Astrocyte (in vitro differentiated cells and primary cell): ENCODE measurements around a stretch of chr19.

DNA sequence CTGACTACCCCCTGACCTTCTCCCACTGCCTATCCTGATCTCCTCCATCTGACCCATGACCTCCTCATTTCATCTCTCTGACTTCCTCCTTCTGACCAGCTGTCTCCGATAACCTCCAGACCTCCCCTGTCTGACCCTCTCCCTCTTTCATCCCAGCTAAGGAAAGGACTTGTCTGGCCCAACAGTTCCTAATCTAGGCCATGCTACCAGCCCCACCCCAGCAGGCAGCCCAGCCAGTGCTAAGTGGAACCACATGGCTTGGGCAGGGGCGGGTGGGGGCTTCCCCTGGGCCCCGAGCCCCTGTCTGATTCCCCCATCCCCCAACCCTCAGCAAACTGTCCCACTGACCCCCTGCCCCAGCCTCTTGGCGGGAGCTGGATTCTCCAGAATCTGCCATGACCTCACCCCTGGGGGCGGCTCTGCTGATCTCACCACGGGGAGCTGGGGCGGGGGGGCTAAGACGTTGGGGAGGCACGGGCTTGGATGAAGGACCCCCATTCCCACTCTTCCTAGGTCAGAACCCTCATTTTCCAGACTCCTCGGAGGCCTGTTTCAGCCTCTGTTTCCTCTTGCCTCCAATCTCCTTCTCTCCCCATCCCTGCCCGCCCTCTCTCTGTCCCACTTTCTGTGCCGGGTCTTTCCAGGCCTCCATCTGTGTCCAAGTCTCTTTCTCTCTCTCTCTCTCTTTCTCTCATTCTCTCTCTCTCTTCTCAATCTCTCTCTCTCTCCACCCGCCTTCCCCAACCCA, 2.9 kb downstream of the COL5A3 start:
- PRO-cap = no peak
- RRBS, 2 experiments = no CpG with 5 or more reads among the region's 13 CpGs

GRCh38 chr19:10226132-10226916, 4.8 kb downstream of the S1PR2 start:
- PRO-cap = no peak
- RRBS, 2 experiments = 40% methylated on average over 3 of the region's 15 CpGs; no CpG with 5 or more reads in 1 of the 2 experiments

GRCh38 chr19:10238366-10238803, 7.3 kb upstream of the S1PR2 start:
- PRO-cap = no peak
- RRBS, 2 experiments = no CpG with 5 or more reads among the region's 9 CpGs

- PRO-cap = no peak
- RRBS, 2 experiments = no CpG with 5 or more reads among the region's 9 CpGs
These were observed 3.0 kb upstream of the ICAM1 start for GRCh38 chr19:10267913-10268422.

DNA sequence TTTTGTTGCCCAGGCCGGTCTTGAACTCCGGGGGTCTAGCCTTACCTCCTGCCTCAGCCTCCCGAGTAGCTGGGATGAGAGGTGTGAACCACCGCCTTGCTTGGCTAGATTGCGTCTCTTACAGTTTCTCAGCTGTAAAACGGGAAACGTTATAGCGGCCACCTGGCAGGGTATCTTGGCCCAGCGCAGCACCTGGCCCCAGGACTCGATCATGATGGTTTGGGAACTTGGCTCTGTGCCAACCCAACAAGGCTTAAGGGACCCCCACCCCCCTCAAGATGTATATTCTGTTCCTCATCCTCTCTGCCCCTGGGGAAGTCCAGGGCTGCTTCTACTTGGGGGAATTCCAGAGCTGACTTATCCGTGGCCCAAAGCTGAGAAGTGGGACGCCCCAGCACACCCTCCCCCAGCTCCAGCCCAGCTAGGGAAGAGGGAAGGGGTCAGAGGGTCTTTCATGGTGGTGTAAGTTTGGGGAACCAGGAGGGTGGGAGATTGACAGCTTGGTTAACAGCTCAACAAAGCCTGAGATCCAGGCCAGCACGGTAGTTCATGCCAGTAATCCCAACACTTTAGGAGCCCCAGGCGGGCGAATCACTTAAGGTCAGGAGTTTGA, 659 bp downstream of the ICAM1 start:
- PRO-cap = no peak
- RRBS, 2 experiments = no CpG with 5 or more reads among the region's 15 CpGs

GRCh38 chr19:10402227-10403061, 898 bp downstream of the CDC37 start:
- PRO-cap = no peak
- RRBS, 2 experiments = 0 to 6% methylated on average over 2 of the region's 17 CpGs

DNA sequence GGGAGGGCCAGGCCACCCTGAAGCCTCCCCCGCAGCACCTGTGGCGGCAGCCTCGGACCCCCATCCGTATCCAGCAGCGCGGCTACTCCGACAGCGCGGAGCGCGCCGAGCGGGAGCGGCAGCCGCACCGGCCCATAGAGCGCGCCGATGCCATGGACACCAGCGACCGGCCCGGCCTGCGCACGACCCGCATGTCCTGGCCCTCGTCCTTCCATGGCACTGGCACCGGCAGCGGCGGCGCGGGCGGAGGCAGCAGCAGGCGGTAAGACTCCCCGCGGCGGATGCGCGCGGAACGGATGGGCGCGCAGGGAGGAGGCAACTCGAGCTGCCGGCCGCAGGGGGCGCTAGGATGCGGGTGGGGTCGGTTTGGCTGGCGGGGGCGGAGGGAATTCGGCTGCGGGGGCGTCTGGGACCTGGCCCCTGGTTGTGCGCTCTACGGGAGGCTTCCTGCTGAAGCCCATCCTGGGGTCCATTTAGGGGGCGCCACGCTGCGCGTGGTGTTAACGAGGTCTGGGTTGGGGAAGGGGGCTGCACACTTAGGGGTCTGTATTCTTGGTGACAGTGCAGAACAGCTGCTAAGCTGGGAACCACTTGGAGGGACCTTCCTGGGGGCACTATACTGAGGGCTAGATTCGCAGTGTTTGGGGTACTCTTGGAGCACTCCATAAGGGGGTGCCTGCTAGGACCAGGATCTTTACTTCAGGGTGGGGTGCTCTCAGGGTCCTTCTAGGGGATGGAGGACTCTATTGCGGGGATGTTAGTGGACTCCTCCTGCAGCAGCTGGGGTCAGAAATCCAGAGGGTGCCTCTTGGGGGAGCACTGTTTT, 698 bp downstream of the PDE4A start:
- PRO-cap = no peak
- RRBS, 2 experiments = 2% methylated on average over 6 to 16 of the region's 62 CpGs

DNA sequence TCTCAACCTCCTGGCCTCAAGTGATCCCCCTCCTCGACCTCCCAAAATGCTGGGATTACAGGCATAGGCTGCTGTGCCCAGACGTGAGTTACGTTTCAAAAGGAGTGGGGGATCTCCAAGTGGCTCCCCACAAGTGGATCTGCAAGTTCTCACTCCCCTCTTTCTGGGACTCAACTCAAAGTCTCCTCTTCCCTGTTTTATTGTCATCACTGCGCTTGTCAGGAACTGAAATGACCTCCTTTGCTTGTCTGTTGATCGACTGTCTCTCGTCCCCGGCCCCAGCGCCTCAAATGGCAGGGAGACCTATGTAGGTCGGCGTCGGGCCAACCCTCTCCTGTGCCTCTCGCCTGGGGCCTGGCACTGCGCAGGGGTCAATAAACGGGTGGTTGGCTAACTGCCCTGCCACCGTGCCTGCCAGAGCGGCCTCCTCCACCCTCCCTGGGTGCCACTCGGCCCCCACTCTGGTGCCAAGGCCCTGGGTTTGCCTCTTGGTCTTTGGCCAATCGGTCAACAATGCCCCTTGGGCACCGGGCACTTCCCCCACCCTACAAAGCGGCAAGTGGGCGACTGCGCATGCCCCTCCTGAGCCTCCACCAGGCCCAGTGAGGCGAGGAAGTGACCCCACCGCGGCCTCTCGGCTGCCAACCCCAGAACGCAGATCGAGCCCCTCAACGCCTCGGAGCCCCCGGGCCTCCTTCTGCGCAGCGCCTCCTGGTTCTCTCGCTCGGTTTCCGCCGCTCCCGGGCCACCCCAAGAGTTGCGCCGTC, 1.2 kb downstream of the KEAP1 start:
- PRO-cap = bidirectional peak, plus-strand start at position 585 of the sequence, minus-strand start at position 493 of the sequence
- RRBS, 2 experiments = 2 to 3% methylated on average over 8 to 10 of the region's 40 CpGs

GRCh38 chr19:10560130-10560707, 5.6 kb downstream of the KRI1 start:
- PRO-cap = no peak
- RRBS, 2 experiments = no CpG with 5 or more reads among the region's 10 CpGs

- PRO-cap = no peak
- RRBS, 2 experiments = no CpG with 5 or more reads among the region's 19 CpGs
These were observed 4.9 kb downstream of the KRI1 start for GRCh38 chr19:10560769-10561430.

- PRO-cap = no peak
- RRBS, 2 experiments = no CpG with 5 or more reads among the region's 12 CpGs
These were observed 3.2 kb upstream of the SLC44A2 start for GRCh38 chr19:10621957-10622672.

- PRO-cap = no peak
- RRBS, 2 experiments = no CpG with 5 or more reads among the region's 10 CpGs
These were observed 19.5 kb upstream of the QTRT1 start for GRCh38 chr19:10681566-10682244.

- PRO-cap = no peak
- RRBS, 2 experiments = 100% methylated on average over 1 of the region's 13 CpGs; no CpG with 5 or more reads in 1 of the 2 experiments
These were observed 17.4 kb upstream of the QTRT1 start for GRCh38 chr19:10683932-10684241.

DNA sequence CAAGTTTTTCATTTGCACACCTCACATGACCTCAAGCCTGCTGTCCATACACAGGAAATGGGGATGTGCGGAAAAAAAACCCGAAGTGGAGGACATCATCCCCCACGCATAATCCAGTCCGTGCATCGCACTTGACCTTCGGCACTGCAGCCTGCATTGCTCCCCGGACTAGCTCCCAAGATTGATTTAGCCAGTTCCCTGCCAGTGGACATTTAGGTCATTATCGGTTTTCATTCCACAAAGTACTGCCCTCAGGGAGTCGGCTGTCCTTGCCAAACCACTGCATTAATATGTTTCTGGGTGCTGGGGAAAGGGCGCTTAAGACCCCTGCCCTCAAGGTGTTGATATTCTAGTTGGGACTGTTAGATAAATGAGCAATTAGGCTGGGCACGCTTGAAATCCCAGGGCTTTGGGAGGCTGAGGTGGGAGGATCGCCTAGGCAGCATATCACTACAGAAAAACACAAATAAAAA, 27.2 kb downstream of the DNM2 start:
- PRO-cap = no peak
- RRBS, 2 experiments = no CpG with 5 or more reads among the region's 12 CpGs

GRCh38 chr19:10748471-10749646, 31.0 kb downstream of the DNM2 start:
- PRO-cap = no peak
- RRBS, 2 experiments = no CpG with 5 or more reads among the region's 25 CpGs

- PRO-cap = no peak
- RRBS, 2 experiments = no CpG with 5 or more reads among the region's 14 CpGs
These were observed 51.8 kb downstream of the TMED1 start for GRCh38 chr19:10784121-10784748.

- PRO-cap = no peak
- RRBS, 2 experiments = no CpG with 5 or more reads among the region's 3 CpGs
These were observed 24.3 kb downstream of the TMED1 start for GRCh38 chr19:10811731-10812019.

- PRO-cap = no peak
- RRBS, 2 experiments = no CpG with 5 or more reads among the region's 16 CpGs
These were observed 9.7 kb downstream of the YIPF2 start for GRCh38 chr19:10918521-10919294.

GRCh38 chr19:10976143-10976416, 15.2 kb downstream of the SMARCA4 start:
- PRO-cap = no peak
- RRBS, 2 experiments = no CpG with 5 or more reads among the region's 7 CpGs

GRCh38 chr19:11012727-11013067, 51.9 kb downstream of the SMARCA4 start:
- PRO-cap = no peak
- RRBS, 2 experiments = no CpG with 5 or more reads among the region's 15 CpGs